Sciatic nerve (tissue), 1 donor: ENCODE measurements around a stretch of chr6.

DNA sequence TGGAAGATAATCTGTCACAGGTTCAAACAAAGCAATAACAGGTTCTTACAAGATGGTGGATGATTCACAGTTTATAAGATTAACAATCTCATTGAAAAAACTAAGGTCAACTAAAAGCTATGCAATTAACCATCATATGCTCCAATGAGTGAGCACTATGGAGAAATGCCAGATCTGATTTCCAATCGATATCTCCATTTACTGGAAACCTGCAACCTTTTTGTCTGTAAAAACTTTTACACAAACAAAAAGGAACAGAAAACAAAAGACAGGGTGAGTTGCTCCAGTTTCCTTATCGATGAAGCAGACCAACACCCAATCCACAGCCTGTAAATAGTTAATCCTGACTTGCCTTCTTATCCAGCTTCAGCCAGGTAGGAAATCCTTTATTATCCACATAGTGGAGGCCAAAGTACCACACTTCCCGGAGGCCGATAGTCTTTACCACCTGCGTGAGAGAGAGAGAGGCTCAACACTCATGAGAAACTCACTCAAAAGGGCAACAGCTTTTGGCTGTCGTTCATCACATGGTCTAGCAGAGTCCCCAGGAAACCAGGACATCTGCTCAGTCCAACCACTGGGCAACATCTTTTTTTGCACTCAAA is 32.3 kb downstream of the EZR start:
- PRO-cap = no peak

- PRO-cap = no peak
These were observed 49.9 kb upstream of the EZR start for GRCh38 chr6:158868972-158869562.

DNA sequence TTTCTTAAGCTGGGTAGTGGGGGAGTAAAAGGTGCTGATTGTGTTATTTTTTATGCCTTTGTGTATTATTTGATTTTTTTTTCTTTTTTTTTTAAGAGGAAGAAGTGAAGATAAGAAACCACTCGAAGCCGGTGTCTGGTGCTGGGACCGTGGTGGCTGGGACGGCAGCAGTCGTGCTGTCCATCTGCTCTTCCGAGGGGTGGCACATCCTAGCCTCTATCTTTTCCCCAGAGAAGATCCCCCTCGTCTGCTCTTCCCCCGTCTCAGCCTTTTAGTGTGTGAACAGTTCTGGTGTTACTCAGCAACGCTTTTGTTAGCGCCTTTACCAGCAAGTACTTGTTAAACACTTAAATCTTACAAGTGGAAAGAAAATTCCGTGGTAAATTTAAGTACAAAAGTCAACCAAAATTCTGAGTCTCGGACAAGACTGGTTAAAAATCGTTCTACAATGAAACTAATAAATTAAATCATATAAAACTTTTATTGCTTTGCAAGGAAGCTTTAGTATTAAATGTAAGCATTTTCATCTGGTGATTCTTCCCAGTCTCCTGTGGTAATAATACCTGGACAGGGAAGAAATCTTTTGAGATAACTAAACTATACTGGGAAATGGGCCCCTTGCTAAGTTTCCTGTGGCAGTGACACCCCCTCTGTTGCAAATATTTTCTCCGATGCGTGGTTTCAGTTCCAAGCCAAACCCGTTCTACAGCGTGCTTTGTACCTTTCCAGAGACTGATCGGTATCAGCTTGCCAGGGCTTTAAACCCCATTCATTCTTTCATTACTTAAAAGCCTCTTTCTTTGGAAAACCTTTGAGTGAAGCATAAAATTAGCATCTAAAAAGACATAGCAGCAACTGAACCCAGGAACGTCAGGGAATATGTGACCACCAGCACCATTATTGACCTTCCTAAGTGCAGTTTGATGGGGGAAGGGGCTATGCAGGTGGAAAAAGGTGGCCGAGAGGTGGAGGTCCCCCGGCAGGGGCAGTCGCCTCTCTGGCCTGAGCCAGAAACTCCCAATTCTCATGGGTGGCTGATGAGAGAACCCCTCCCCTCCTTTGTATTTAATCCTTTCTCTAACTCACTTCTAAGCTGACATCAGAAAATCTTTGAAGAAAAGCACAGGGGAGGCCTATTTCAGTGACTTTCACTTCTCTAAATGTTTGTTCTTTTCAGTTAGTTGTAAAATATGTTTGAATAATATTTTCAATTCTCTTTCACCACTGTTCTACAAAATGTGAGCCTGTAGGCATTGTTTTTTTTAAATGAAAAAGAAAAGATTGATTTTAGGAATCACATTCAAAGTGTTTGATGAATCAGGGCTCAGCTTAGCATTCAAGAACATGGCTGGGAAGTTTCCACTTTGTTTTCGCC is 89.6 kb downstream of the RSPH3 start:
- PRO-cap = bidirectional peak, plus-strand start at position 395 of the sequence, minus-strand start at position 273 of the sequence

- PRO-cap = bidirectional peak, plus-strand start at chr6:159170164, minus-strand start at chr6:159170027
These were observed 619 bp downstream of the FNDC1 start for GRCh38 chr6:159169566-159170471.

GRCh38 chr6:159414728-159415149 is 245.5 kb downstream of the FNDC1 start:
- PRO-cap = no peak

- PRO-cap = no peak
These were observed 13.0 kb downstream of the SOD2 start for GRCh38 chr6:159679815-159680688.

DNA sequence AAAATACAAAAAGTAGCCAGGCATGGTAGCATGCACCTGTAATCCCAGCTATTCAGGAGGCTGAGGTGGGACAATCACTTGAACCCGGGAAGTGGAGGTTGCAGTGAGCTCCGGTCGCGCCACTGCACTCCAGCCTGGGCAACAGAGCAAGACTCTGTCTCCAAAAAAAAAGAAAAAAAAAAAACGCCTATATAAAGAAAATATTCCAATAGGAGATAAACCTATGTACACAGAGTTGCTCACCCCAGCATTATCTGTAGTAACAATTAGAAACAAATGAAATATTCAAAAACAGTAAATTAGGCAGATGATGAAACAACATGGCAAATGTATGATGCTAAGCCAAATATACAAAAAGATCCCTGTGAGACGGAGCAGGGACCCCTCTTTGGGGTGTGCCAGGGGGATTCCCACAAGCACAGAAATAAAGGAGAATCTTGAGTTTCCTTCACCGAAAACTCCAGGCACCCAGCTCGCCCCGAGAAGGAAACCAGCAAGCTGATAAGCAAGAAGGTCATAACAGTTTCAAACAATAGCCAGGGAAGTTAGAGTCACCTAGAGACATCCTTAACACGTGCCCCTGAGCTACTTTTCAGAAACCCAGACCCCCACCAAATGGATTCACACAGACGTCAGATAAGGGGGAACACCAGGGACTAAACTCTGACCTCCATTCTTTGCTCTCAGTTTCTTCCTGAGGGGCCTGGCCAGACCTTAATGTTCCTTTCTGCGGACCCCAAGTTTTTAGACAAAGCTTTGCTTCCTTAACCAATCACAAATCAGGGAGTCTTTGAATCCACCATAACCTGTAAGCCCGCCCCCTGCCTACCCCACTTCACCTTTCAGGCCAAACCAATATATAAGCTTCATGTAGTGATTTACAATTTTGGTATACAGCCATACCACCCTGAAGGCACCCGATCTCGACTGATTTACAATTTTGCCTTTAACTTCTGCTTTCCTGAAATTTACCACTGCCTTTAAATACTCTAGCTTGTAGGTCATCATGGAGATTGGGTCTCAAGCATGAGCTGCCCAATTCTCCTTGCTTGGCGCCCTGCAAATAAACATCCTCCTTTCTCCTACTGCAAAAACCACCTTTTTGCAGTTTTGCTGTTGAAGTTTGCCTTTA is 11.9 kb downstream of the SOD2 start:
- PRO-cap = no peak

- PRO-cap = no peak
These were observed 5.5 kb downstream of the WTAP start for GRCh38 chr6:159732727-159733271.

- PRO-cap = no peak
These were observed 11.8 kb downstream of the TCP1 start for GRCh38 chr6:159777313-159778309.

GRCh38 chr6:159798512-159798816 is 1.6 kb upstream of the PNLDC1 start:
- PRO-cap = no peak

DNA sequence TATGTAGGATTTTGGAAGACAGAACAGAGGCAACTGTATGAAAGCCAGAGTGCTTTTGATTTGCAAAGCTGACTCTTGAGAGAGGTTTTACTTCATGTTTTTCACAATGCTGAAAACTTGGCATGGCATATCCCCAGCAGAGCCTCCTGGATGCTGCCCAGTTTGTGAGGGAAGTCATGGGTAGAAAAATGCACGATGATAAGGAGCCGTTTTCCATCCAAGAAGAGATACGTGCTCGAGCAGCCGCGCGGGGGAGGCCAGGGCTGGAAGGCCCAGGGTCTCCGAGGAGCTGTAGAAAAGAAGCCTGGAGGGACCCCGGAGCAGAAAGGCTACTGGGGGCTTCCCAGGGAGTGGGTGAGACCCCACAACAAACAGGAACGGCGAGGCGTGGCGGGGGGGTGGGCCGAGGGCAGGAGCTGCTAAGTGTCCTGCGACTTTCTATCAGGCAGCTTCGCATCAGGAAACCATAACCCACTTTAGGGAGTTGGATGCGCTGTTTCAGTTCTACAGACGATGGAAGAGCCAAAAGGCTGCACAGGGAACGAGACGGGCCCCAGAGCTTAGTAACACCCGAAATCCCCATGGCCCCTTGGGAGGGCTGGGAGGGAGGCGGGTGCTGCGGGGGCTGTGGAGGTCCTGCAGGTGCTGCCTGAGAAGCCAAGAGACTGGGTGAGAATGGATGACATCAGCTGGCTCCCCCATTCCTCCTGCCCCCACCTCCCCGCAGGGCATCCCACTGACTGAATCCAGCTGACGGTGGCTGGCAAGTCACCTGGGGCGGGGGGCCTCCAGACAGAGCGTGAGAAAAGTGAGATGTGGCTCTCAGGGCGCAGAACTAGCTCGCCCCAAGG is 36.5 kb downstream of the PNLDC1 start:
- PRO-cap = no peak

GRCh38 chr6:160004775-160005574 is 36.1 kb downstream of the IGF2R start:
- PRO-cap = no peak

- PRO-cap = no peak
These were observed 47.4 kb downstream of the IGF2R start for GRCh38 chr6:160016217-160016833.

- PRO-cap = no peak
These were observed 51.9 kb upstream of the SLC22A1 start for GRCh38 chr6:160069601-160070223.

DNA sequence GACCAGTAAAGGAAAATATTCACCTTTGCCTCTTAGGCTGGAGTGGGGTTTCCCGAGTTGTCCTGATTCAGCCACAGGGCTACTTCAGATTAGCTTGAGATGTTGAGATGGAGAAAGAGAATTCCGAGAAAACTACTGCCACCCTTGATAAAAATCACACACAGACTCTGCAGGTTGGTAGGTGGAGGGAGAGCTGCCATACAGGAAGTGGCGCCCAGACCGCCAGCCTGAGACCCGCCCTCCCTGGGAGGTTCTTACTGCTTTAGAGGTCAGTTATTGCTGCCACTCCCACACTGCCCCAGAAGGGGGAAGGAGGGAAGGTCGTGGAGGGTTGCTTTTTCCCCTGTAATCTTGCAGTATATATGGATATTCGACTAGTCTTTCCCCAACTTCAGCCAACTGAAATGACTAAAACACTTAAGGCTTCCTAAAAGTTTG is 35.9 kb upstream of the SLC22A1 start:
- PRO-cap = no peak

DNA sequence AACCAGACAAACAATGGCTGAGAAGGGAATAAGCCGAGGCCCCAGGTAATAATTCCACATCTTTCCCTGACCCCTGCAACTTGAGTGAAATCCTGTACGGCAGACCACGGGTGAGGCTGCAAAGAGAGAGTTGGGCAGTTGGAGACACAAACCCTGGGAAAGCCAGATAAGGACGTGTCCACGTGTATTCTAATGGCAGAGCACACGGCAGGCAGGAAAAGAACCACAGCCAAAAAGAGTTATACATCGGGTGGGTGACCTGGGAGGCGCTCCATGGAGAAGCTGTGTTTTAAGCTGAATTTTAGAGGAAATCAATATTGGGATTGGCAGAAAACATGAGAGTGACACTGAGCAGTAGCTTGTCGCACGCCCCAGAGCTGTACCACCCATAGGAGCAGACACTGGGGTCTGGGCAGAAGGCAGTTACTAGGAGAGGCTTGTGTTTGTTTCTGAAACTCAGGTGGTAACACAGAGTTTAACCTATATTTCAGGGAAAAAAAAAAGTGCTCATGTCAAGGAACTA is 6.3 kb downstream of the SLC22A1 start:
- PRO-cap = no peak

GRCh38 chr6:160178062-160178524 is 56.5 kb downstream of the SLC22A1 start:
- PRO-cap = no peak

- PRO-cap = no peak
These were observed 16.8 kb upstream of the SLC22A2 start for GRCh38 chr6:160275054-160276134.

DNA sequence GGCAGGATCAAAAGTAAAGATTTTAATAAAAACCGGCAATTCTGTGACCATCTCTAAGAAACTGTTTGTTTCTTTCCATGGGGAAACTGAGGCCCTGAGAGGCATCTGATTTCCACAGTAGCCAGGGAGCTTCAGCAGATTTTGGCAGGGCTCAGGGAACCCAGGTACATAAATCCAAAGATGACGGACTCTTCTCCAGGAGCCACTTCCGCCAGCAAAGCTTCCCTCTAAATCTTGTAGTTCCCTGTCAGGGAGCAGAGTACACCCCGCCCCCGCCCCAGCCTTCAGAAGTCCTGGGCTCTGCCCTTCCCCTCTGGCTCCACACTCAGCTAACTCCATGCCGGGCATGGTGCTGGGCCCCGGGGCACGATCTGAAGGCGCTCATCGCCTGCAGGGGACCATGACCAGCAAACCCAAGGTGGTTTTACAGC is 41.3 kb upstream of the SLC22A2 start:
- PRO-cap = no peak

DNA sequence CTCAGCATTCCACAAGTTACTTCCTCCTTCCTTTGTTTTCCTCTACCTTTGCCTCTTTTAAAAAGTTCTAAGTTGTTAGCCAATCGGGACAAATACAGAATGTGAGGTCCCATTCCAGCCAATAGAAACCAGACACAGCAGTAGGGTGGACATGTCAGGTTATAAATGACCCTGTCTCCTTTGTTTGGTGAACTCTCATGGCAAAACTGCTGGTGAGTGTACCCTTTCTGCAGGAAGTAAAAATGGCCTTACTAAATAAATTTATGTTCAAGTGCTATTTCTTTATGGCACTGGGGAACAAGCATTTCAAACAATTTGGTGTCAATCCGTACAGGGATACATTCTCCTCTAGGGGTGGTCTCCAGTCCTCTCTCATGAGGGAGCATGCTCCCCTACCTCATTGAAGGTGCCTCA is 86.3 kb downstream of the PLG start:
- PRO-cap = no peak